Pericardium fibroblast (primary cell): ENCODE data around the genes TMPRSS12 and ATG101.

DNA sequence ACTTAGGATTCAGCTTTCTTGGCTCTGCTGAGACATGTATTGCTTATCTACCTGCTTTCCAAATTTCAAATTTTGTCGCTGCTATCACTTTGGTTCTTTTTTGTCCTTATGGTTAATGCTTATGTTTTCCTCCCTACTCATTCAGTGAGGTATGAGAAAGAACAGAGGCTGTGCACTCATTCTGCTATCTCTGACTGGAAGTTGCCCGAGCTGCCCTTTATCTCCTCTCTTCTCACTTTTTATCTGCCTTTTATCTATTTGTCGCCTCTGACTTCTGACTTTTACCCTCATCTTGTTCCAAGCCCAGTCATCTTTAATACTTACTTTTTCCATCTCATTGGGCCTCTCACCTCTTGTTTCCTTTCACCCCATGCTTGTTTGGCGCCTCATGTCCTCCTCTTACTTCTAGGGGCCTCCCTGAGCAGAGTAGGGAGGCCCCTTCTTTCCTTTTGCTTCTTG, 50.6 kb downstream of the DIP2B start:
- RAMPAGE, long total RNA = no peak

DNA sequence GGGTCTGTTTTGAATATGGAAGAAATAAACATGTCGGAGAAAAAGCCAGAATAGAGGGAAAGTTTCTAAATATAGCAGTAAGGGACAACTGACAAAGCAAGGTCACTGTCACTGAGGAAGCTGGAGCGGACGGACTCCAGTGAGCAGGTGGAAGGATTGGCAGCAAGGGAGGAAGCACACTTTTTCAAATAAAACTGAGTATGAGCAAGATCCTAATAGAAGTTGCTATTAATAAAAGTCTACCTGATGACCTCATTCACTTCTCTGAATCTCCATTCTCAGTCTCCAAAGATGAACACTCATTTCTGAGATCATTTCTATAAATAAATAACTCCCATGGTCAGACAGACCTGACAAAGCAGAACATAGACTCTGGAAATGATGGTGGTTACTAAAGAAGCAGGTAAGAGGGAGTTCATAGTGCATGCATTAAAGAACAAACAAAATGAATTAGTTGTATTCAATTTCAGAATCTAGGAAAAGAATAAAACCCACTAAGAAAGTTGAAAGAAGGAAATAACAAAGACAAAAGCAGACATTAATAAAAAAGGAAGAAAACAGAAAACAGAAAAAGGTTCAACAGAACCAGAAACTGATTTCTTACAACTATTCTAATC, 11.5 kb upstream of the ATF1 start:
- RAMPAGE, long total RNA = no peak

GRCh38 chr12:50764757-50765734, 1.1 kb downstream of the ATF1 start:
- RAMPAGE, long total RNA = no peak

DNA sequence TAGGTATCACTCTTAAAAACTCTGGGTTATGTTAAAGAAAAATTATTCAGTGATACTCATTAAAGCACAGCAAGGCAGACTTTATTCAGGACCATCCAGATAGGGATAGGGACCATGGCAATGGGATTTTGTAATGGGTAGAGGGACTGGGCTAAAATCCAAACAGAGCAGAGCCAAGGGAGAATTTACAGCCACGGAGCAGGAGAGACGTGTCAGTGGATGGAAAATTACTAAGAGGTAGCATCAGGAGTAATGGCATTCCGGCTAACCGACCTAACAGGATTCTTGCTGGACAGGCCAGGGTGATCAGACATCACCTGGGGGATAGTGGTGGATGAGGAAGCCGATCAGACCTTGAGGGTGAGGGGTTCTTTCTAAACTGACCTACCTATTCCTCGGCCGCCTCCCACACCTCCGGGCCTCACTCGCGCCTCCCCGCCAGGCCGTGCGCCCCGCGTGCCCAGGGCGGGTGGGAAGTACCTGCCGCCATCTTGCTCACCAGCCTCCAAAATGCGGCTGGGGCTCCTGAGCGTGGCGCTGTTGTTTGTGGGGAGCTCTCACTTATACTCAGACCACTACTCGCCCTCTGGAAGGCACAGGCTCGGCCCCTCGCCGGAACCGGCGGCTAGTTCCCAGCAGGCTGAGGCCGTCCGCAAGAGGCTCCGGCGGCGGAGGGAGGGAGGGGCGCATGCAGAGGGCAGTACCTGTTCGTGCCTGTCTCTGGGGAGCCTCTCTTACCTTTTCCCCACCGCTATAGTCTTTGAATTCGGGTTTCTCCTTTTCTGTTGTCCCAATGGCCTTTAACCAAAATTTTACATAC, at the start of gene TMPRSS12:
Gene TMPRSS12 (plus strand): TSS at position 472 of the 820 bp plus-strand sequence.
- RAMPAGE, long total RNA = no peak

- RAMPAGE, long total RNA = no peak
Measured at GRCh38 chr12:51166757-51167499, 6.0 kb downstream of the TFCP2 start.

DNA sequence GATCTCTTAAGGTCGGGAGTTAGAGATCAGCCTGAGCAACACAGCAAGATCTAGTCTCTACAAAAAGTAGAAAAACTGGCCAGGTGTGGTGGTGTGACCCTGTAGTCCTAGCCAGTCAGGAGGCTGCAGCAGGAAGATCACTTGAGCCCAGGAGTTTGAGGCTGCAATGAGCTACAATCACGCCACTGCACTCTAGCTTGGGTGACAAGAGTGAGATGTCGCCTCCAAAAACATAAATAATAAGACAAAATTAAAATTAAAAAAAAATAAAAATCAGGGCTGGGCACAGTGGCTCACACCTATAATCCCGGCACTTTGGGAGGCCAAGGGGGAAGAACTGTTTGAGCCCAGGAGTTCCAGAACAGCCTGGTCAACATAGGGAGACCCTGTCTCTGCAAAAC, 5.1 kb downstream of the TFCP2 start:
- RAMPAGE, long total RNA = no peak

- RAMPAGE, long total RNA = no peak
Measured at GRCh38 chr12:51240127-51240522, 1.5 kb downstream of the DAZAP2 start.

GRCh38 chr12:51318818-51319517, 5.0 kb downstream of the BIN2 start:
- RAMPAGE, long total RNA = no peak

DNA sequence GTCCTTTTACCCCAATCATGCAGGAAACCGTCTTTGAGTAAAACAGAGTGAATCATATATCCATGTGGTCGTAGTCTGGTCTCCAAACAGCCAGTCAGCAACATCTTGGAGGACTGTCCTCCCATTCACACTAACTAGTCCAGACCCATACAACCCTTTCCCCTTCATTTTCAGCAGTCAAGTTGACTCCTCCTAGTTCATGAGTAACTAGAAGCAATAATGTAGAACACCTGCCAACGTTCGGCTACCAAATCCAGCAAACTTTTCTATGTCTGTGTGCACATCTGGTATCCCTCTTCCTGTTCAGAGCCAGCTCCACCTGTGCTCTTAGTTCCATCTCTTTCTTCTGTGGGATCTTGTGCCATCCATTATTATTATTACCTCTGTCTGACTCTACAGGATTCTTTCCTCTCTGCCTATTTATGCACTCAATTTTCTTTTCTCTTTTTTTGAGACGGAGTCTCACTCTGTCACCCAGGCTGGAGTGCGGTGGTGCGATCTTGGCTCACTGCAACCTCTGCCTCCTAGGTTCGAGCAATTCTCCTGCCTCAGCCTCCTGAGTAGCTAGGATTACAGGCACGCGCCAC, 10.9 kb upstream of the BIN2 start:
- RAMPAGE, long total RNA = no peak

DNA sequence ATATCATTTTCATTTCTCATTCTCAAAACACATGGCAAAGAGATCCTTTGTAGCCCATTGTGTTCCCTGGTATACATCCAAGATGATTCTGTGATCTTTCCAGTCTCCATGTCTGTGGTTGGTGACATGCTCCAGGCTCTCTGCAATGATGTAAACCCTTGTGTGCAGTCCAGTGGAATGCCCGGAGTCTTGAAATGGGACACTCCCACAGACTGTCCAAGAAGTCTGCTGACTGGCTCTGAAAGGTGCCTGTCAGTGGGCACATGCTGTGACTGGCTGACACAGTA, 62.3 kb downstream of the TMDD1 start:
- RAMPAGE, long total RNA = no peak

DNA sequence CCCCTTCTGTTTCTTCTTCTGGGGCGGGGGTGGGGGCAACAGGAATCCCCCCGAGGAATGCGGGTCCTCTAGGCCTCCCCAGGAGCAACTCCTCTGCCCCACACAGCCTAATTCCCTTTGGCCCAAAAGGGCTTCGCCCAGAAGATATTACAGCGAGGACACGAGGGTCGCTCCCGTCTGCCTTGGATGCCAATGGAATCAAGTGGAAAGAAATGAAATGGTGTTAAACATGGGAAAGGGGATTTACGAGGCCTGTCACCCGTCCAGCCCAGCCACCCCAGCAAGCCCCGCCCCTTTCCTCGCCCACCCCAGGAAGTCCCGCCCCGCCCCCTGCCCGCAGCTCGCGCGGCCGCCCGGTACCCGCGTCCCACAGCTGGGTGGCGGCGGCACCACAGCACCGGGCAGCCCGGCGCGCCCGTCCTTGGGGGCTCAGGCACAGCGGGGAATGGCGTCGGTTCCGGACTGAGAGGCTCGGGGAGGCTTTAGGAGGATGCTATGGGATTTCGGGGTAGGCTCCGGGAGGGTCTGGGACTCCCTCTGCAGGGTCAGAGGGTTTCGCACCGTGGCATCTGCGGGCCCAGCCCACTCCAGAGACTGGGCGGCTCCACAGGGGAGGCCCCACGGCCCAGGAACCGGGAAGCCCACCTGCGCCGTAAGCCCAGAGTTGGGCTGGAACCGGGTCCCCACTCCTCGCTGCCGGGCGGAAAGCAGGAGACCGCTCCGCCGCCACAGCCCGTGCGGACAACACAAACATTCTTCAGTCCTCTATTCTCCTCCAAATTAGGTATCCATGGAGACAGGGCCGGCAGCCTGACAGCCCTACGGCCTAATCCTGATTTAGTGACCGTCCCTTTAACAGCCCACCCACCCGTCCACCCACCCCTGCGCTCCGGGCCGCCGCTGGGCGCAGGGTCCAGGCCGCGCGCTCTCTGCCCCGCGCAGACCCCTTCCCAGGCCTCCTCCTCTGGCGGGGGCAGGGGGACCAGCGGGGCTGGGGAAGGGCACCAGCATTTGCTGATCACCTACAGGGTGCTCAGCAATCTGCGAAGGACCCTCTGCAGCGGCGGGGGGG, 1.5 kb downstream of the FIGNL2 start:
- RAMPAGE, long total RNA = no peak

- RAMPAGE, long total RNA = start-site peak on the plus strand at chr12:52069973-52070022, 114 and 168 reads in 2 replicates
Measured at GRCh38 chr12:52069928-52070556, at the start of gene ATG101. ATG101 (plus strand) TSS chr12:52069978.

DNA sequence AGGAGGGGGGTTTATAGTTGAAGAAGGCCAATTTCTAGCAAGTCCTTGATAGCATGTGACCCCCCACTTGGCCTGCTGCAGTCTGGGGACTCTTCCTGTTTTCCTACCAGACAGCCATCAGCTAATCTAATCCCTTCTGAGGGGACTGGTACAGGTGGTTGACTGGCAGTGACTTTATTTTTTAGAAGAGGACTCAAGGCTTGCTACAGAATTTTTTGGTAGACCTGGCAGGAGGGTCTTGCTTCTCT, 994 bp upstream of the SMIM41 start:
- RAMPAGE, long total RNA = no peak

DNA sequence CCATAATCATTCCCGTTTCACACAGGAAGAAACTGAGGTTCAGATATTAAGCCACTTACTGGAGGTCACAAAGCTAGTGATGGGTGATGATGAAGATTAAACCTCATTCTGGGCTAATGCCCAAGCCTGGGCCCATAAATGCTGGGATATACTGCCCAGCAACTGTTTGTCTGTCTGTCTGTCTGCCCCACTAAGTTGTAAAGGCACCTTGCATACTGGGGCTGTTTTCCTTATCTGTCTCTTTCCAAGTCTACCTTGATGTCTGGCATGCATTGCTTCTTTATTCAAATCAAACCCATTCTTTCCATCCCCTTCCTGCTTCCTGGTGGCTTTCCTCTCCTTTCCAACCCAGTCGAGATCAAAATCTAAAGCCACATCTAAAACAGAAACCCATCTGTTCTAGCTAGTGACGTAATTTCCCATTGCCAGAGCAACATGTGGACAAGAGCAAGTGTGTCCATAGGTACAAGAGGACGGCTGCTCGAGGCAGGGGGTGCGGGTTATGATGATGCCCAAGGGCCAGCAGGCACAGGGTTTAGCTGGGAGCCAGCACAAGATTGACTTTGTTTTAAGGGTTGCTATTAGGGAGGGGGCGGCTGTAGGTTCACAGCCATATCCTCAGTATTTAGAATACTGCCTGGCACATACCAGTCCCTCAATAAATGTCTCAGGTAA, 7.1 kb downstream of the KRT80 start:
- RAMPAGE, long total RNA = no peak

- RAMPAGE, long total RNA = no peak
Measured at GRCh38 chr12:52221837-52222595, 11.0 kb upstream of the KRT7 start.

DNA sequence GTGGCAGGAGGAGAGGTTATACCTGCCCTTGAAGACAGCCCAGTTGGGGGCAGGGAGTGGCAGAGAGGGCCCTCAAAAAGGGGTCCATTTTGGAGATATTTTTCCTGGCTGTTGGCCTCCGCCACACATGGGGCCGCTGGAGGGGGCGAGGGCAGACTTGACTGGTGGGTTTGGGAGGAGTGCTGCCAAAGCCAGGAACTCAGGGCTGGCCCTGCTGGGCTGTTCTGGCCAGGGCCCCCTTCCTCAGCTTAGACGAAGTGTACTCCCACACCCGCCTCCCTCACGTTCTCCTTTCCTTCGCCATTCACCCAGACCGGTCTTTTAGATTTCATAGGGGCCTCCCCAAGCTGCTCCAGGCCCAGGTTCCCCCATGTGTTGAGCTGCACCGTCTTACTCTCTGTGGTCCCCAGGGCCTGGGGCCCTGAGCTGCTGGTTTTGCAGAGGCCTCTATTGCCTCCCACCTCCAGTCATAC, 1.2 kb downstream of the KRT7 start:
- RAMPAGE, long total RNA = no peak

DNA sequence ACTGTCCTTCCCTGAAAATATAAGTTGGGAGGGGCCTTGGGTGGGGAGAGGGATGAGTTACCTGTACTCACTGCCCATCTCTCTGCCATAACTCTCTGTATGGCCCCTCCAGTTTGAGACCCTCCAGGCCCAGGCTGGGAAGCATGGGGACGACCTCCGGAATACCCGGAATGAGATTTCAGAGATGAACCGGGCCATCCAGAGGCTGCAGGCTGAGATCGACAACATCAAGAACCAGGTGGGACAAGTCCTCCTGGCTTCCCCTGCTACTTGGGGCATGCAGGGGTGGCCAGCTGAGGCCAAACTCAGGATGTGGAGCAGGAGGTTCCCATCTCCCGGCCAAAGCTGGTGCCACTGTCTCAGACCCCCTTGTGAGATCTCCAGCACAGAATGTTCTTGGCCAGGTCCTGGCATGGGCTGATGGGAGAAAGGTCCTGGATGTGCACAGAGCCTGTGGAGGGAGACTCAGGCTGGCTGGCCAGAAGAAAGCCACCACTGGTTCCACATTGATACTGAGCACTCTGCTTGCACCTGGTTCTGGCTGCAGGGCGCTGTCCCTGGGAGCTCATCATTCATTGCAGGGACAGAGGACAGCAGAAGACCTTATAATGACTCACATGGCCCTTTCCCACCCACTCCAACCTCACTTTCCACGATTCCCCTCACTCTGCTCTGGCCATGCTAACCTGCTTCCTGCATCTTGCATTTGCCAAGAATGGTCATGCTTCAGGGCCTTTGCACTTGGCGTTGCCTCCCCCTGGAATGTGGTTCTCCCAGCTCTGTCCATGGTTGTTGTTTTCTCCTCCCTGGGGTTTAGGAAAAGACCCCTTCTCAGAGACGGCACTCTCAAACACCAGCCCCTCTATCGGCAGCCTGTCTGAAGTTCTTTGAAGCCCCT, 10.1 kb downstream of the KRT7 start:
- RAMPAGE, long total RNA = no peak

GRCh38 chr12:52607992-52608313, 6.7 kb upstream of the KRT72 start:
- RAMPAGE, long total RNA = no peak

DNA sequence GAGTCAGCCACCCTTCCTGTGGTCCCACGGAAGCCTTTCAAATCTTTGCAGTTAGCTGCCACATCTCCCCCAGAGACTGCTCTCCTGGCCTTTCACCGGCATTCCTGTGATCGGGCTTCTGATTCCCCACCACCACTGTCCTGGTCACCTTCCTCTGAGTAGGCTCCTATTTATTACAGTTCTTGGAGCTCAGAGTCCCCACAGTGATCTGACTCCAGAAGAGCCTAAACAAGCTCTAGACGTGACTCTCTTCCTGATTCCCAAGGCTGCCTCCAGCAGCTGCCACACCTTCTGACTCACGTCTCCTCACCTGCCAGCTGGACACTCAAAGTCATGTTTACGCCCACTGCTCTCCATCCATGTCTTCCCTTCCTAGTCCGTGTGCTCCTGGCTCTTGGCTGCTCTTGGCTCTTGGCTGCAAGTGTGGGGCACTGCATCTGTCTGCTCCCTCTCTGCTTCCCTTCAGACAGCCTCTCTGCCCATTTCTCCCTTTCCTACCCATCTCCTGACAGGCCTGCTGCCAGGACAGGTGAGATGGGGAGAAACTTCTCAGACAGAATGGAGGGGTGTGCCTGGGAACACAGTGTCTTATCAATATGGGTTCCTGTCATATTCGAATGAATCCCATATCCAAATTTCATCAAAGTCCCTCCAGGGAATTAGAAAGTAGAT, 7.7 kb upstream of the KRT1 start:
- RAMPAGE, long total RNA = no peak

DNA sequence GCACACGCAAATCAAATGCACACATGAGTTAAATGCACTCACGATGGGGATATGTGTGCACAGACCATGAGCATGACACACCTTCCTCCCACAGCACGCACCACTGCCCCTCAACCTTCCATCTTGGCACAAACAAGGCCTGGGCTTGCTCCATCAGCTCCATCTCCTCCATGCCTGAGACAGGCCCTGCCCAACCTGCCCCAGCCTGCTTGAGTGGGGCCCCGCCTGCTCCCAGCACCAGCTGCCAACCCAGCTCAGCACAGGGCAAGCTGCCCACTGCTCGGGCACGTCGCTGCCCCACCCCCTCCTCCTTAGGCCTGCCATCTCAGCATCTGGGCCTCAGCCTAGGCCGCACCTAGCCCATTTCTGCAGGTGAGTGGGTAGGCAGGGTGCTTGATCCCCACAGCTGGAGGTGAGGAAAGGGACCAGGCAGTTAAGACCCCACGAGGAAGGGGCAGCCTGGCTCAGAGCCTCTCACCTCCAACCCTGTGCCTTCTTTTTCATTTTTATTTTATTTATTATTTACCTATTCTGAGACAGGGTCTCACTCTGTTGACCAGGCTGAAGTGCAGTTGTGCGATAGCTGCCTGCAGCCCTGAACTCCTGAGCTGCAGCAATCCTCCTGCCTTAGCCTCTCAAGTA, 27.7 kb upstream of the KRT78 start:
- RAMPAGE, long total RNA = no peak